ENCODE measurements around a stretch of chr17.

- RRBS: 2% methylated on average over 34 of the region's 55 CpGs
Measured at GRCh38 chr17:81870319-81870955, 700 bp downstream of the ARHGDIA start.

DNA sequence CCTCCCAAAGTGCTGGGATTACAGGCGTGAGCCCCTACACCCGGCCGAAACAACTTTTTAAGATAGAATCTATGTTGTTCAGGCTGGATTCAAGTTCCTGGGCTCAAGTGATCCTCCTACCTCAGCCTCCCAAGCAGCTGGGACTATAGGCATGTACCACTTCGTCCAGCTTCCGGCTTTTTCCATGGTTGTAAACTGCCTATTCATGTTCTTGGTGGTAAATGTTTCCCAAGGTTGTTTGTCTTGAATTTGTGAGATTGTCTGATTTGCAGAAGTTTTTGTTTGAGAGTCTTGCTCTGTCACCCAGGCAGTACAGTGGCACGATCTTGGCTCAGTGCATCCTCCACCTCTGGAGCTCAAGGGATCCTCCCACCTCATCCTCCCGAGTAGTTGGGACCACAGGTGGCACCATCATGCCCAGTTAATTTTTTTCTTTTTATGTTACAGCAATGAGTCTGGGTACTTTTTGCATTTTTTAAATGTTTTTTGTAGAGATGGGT lies 5.6 kb upstream of the ARHGDIA start:
- RRBS: no CpG with 5 or more reads among the region's 7 CpGs

GRCh38 chr17:81879111-81880304 lies 8.4 kb upstream of the ARHGDIA start:
- RRBS: no CpG with 5 or more reads among the region's 24 CpGs

DNA sequence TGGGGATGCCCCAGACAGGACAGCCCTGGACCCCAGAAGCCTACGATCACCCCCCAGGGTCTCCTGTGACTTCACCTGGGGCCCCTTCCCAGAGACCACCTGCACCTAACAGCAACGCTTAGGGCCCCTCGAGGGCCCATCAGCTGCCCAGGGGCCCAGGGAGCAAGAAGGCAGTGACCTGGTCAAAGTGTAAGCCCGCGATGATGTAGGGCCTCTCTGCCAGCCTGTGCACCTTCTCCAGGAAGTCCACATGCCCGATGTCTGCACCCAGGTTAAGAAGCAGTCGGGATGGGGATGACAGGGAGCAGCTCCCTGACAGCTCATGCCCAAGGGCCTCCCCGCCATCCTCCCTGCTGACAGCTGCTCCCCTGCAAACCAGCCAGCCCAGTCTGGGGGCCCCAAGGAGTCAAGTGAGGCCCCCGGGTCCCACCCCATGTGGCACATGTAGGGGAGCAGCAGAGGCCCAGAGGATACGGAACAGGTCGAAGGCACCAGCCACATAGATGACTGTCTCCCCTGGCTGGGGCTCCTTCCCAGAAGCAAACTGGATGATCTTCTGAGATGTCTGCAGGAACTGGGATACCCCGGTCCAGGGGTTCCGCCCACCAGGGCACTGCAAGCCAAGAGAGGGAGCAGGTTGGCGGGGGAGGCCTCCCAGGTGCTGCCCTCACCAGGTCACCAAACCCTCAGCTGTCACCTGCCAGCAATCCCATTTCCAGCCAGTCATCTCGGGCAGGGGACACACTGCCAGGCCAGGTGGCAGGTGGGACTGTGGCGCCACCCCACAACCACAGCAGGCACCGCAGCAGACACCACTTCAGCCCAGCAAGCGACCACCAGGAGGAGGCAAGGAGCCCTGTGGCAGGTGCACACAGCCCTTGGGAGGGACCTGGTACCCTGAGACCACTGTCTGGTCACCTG lies 4.5 kb downstream of the NPB start:
- RRBS: no CpG with 5 or more reads among the region's 18 CpGs

DNA sequence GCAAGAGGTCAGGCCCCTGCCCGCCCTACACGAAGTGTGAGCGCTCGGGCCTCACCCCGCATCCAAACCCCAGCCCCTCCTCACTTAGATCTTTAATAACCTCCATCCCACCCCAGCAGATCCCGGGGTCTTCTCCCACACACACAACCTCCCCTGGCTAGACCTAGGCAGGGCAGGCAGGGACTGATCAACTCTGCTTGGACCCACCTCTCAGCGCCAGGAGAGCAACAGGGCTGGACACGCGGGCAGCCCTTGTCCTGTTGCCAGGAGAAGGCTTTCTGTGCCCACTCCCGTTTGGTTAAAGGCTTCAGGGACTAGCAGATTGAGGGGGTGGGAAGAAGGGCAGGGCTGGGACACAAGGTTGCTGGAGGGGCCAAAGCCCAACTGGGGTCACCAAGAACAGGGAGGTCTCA lies 477 bp upstream of the SIRT7 start:
- RRBS: no CpG with 5 or more reads among the region's 10 CpGs

- RRBS: no CpG with 5 or more reads among the region's 10 CpGs
Measured at GRCh38 chr17:81918860-81919320, 914 bp upstream of the SIRT7 start.

DNA sequence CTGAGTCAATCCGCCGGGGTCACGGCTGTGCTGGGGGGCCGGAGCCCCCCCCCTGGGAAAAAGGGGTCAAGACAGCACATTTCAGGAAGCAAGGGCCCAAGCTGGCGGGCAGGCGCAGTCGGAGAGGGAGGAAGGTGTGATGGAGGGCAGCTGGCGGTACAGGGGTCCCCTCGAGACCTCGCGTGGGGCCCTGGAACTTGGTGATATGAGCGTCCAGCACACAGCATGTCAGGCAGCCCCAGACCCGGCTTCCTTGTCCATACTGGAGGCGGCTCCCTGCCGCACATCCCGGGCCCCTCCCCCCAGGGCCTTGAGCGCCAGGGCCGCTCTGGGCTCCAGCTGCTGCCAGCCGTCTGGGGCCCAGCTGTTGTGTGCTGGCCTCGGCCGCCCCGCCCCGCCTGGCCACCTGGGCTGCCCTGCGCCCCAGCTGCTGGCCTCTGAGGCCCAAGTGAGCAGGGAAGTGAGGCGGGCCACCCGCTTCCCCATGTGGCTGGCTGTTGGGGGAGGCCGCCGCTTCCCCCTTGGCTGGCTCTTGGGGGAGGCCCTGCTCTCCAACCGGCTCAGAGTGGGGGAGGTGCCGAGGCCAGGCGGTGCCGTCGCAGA lies 5.7 kb upstream of the NOTUM start:
- RRBS: 57% methylated on average over 3 of the region's 33 CpGs

- RRBS: no CpG with 5 or more reads among the region's 33 CpGs
Measured at GRCh38 chr17:82005559-82006420, 16.9 kb downstream of the CENPX start.

DNA sequence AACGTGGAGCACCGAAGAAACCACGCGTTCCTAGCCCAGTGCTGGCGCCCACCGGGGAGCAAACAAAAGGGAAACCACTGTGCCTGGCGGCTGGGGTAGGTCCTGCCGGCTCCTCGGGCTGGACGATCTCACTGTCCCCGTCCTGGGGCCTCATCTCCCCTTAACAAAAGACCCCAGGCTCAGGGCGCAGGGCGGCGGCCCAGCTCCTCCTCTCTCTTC lies 447 bp downstream of the CENPX start:
- RRBS: 3% methylated on average over 5 of the region's 14 CpGs

DNA sequence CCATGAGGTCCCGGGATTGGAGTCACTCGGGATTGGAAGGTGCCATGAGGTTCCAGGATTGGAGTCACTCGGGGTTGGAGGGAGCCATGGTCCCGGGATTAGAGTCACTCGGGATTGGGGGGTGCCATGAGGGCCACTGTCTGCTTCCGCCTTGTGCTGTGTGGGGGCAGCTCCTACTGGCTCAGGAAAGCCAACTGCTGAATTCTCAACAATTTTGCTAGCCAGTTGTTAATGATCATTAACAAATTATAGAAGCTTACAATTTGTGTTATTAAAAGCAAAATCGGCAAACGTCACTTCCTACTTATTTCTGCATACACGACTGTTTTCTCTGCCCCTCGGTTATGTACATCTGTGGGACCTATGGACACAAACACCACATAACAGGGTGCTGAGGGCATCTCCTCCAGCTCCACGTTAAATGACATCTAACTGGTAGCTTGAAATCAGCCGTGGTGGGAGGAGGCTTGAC lies 2.6 kb downstream of the DCXR start:
- RRBS: 81% methylated on average over 2 of the region's 12 CpGs

- RRBS: no CpG with 5 or more reads among the region's 22 CpGs
Measured at GRCh38 chr17:82058142-82058991, 6.7 kb downstream of the GPS1 start.

GRCh38 chr17:82061350-82061773 lies 4.2 kb downstream of the DUS1L start:
- RRBS: 96% methylated on average over 5 of the region's 15 CpGs

DNA sequence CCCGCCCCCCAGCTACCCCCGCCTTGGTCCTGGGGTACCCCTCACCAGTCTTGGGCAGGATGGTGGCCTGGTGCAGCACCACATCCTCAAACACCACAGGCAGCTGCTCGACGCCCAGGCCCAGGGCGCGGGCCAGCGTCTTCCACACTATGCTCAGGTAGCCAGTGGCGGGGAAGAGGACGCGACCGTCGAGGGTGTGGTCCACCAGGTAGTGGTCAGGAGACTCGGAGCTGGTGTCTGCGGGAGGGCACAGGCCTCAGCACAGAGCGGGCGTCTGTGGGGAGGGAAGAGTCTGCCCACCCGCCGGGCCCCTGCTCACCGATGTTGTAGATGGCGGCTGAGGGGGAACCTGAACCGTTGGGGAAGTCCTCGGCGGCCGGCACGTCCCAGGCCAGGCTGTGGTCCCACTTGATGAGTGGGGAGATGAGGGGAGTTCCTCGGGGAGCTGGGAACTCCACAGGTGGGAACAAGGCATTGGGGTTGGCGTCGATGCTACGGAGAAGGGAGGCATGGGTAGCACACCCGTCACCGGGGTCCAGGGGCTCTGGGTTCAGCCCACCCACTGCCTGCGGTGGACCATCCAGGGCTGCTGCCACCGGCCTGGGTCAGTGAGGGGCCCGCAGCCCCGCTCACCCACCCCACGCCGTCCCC lies 9.8 kb downstream of the FASN start:
- RRBS: 98% methylated on average over 7 of the region's 37 CpGs

GRCh38 chr17:82092195-82093151 lies 5.6 kb downstream of the FASN start:
- RRBS: 92% methylated on average over 5 of the region's 44 CpGs

DNA sequence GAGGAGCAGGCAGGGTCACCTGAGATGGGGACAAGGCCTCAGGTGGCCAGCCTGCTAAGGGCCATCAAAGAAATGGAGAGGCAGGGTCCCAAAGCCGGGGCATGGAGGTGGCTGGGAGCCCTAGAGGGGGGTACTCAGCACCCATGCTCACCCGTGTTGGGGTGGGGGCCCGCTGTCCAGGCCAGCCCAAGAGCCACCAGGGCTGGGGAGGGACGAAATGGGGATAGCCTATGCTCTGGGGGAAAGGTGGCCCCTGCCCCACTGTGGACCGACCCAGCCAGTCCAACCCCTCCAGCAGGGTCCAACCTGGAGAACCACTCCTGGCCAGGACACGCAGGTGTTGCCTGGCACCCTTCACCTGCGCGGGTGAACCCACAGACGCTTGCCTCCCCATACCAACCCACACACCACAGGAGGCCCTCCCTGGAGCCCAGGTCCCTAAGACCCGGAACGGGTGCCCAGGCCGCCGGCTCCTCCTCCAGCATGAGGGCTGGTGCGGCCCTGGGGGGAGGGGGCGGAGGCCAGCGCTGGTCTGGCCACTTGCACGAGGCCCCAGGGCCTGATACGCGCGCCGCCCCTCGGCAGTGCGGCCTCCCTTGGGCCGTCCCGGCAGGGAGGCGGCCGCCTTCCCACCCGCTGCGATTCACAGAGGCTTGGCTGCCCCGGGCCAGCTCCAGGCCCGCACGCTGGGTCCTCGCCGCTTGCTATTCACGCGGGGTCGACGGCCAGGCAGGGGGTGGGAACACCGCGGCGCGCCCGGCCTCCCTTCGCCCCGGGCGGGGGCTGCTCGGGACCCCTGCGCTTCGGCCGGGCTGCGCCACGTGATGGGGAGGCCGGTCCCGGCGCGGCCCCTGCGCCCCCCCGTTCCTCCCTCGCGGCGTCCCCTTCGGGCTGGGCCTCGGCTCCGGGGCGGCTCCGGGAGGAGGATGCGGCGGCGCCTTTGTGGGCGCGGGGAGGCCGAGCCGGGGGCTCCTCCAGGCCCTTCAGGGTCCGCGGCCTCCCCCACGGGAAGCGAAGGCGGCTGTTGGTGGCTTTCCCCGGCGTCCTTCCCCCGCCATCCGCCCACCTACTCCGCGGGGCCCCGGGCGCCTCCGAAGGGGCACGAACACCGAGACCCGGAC lies 818 bp downstream of the FASN start:
- RRBS: 2% methylated on average over 50 of the region's 90 CpGs

- RRBS: no CpG with 5 or more reads among the region's 6 CpGs
Measured at GRCh38 chr17:82101261-82101608, 3.2 kb upstream of the FASN start.

DNA sequence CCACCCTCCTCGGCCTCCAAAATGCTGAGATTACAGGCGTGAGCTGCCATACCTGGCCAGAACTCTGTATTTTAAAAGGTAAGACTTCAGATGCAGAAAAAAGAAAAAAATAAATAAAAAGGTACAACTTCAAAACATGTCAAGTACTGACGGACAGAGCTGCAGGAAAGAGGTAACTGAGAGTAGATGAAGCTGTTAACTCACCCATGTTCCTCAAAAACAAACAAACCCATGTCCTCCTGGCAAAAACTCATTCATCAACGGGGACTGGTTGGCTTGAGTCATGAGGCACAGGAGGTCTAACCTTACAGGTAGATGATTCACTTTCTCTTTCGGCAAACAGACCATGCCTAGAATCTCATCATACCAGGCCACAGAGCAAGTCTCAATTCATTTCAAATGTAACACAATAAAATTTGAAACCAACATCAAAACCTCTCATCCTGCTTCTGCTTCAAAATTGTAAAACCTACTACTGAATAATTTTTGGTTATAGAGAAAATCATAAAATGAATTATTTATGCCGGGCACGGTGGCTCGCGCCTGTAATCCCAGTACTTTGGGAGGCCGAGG lies 12.3 kb upstream of the FASN start:
- RRBS: no CpG with 5 or more reads among the region's 10 CpGs

DNA sequence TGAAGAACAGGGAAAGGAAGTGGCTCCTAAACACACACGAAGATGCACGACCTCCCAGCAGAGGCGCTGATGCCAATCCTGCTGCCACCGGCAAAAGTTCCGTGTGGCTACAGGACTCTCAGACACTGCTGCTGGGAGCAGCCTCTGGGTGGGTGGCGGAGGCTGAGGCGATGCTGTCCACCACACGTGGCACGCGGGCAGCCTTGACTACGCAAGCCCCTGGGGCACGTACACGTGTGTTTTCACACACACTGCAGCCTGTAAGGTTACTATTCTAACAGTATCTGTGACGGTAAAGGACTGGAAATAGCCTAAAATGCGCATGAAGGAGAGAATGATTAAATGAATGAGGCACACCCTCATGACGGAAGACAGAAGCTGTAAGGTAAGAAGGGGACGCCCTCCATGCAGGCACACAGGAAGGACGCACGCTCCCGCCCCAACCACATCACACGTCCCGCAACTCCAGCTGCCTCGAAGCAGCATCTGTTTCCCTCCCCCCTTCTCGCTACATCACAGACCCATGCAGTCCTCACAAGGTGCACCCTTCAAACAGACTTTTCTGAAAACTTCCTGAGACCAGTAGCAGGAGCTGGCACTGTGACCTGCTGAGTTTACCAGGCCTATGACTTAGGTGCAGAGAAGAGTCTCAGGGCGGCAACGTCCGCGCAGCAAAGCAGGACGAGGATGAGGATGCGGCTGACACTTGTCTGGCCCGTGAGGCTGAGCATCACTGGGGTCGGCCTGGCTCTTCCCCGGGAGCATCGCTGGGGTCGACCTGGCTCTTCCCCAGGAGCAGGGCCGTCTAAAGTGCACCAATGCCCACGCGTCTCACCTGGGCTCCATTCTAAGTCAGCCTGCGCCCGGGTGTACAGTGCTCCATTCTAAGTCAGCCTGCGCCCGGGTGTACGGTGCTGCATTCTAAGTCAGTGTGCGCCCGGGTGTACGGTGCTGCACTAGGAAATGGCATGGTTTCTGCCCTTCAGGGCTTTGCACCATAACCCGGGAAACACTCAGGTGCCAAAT lies 28.8 kb upstream of the FASN start:
- RRBS: 87% methylated on average over 8 of the region's 47 CpGs

DNA sequence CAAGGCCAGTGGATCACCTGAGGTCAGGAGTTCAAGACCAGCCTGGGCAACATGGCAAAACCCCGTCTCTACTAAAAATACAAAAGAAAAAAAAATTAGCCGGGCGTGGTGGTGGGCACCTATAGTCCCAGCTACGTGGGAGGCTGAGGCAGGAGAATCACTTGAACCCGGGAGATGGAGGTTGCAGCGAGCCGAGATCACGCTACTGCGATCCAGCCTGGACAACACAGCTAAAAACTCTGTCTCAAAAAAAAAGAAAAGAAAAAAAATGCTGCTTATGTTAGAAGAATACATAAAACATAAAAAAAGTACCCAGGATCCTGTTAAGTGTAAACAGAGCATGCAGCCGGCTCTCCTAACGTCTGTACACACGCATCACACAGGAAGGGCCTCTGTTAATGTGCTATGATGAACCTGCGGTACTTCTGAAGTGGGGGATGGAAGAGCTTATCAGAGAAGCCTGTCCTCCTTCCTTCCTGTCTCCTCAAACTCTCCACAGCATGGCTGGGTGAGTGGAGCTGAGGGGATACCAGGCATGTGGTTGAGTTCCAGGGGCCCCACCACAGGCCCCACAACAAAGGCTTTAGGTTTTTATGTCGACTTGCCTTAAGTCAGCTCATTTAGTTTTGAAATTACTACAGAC lies 12.0 kb downstream of the CCDC57 start:
- RRBS: no CpG with 5 or more reads among the region's 14 CpGs

DNA sequence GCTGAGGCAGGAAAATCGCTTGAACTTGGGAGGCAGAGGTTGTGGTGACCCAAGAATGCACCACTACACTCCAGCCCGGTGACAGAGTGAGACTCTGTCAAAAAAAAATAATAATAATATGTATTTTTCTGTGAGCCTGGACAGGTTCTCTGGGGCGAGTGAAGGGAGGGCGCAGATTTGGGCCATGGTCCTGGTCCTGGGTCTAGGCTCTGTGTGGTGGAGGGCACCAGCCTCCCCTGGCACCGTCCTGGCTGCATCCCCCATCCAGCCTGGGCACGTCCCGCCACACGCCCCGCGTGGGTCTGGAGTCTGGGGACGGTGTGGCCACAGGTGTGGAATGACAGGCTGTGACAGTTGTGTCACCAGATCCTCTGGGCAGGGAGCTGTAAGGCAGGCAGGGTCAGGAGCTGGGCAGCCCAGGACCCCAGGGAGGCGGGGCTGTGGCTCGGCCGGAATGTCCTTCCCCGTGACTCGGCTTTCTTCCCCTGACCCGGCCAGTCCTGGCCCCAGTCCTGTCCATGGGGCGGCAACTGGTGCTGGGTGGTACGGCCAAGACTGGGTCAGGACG lies 3.6 kb upstream of the SLC16A3 start:
- RRBS: no CpG with 5 or more reads among the region's 20 CpGs